Skeletal muscle satellite cell (primary cell): ENCODE data around the genes POTEB and ATP10A.

DNA sequence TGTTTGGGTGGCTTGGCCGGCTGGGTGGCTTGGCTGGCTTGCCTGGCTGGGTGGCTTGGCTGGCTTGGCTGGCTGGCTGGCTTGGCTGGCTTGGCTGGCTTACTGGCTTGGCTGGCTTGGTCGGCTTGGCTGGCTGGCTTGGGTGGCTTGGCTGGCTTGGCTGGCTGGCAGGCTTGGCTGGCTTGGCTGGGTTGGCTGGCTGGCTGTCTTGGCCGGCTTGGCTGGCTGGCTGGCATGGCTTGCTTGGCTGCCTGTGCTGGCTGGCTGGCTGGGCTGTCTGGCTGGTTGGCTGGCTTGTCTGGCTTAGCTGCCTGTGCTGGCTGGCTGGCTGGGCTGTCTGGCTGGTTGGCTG is 438.2 kb downstream of the GOLGA6L6 start:
- CAGE, long polyA plus RNA = no peak

GRCh38 chr15:21877493-21878100 is at the start of gene POTEB:
Gene POTEB (minus strand): TSS chr15:21877735.
- CAGE, long polyA plus RNA = no peak

DNA sequence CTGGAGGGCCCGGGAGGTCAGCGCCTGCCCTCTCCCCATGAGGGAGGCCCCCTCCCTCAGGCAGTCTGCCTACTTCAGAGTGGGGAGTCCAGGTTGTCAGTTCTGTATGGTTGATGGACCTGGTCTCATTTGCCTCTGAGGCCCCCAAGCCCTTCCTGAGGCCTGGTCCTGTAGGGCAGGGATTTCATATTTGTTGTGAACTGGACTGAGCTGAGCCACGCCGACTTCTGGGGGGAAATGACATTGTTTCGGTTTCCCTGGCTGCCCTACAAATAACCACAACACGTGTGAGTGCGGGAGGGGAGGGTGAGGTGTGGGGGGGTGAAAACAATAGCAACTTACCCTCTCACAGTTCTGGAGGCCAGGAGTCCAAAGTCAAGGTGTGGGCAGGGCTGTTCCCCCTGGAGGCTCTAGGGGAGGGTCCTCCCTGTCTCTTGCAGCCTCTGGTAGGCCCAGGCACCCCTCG is 160.3 kb downstream of the OR4N4 start:
- CAGE, long polyA plus RNA = no peak

DNA sequence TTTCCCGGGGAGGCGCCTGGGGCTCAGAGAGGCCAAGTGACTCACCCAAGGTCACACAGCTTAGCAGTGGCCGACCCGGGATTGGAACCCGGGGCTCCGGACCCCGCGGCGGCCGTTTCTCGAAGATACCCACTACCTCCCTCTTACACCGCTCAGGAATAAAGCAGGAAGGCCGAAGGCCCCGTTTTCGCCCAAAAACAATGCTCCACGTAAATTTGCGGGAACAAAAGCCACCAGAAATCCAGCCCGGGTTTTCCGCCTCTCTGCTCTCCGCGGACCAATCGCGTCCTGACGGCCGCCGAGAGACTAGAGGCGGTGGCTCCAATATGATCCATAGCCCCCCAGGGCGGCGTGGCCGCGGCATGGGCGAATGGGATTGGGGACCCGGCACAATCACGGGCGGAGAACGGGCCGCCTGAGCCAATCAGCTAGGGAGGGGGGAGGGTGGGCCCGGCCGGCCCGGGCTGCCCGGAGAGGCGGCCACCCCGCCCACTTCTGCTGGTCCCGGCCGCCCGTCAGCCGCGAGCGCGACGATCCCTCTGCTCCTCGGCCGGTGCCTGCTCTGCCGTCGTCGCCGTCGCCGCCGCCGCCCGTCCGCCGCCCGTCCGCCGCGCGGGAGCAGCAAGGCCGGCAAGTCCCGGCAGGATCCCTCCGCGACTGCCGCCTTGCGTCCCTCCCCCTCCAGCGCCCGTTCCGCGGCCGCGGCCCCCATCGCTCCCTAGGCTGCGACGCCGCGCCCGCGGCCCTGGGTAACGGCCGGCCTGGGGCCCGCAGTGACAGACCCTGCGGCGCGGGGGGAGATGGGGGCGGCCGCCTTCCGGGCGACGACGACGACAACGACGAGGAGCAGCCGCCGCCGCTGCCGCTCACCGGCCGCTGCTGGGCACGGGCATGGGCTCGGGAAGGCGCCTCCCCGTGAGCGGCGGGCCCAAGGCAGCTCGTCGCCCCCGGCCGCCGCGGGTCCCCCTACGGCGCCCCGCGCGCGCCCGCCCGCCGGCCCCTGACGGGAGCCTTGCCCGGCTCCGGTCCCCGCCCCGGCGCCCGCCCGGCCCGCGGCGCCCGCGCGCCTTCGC is 163.2 kb downstream of the OR4N4 start:
- CAGE, long polyA plus RNA = no peak

- CAGE, long polyA plus RNA = no peak
Observed at GRCh38 chr15:22787223-22787900, 918 bp downstream of the NIPA1 start.

DNA sequence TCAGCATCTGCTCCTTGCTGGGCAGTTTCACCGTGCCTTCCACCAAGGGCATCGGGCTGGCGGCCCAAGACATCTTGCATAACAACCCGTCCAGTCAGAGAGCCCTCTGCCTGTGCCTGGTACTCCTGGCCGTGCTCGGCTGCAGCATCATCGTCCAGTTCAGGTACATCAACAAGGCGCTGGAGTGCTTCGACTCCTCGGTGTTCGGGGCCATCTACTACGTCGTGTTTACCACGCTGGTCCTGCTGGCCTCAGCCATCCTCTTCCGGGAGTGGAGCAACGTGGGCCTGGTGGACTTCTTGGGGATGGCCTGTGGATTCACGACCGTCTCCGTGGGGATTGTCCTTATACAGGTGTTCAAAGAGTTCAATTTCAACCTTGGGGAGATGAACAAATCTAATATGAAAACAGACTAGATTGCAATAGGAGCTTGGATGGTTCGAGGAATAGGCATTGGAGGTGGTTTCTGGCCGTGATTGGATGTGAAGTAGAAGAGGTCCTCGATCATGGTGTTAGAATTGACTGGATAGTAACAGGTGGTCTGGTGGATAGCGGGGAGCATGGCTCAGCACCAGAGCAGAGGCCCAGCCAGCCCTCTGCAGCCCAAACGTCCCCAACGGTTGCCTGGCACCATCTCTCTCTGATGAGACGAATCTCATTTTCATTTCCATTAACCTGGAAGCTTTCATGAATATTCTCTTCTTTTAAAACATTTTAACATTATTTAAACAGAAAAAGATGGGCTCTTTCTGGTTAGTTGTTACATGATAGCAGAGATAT is 14.5 kb upstream of the NIPA2 start:
- CAGE, long polyA plus RNA = no peak

DNA sequence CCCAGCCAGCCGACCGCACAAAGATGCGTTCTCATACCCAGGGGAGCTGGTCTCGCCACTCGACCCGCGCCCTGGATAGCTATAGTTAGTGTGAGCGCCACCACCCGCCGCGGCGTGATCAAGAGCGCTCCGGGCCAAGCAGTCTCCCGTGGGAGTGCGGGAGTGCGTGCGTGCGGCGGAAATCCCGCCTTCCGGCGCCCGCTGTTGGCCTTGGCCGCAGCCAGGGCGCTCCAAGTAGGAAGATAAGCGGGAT is 30.7 kb downstream of the GOLGA6L26 start:
- CAGE, long polyA plus RNA = no peak

DNA sequence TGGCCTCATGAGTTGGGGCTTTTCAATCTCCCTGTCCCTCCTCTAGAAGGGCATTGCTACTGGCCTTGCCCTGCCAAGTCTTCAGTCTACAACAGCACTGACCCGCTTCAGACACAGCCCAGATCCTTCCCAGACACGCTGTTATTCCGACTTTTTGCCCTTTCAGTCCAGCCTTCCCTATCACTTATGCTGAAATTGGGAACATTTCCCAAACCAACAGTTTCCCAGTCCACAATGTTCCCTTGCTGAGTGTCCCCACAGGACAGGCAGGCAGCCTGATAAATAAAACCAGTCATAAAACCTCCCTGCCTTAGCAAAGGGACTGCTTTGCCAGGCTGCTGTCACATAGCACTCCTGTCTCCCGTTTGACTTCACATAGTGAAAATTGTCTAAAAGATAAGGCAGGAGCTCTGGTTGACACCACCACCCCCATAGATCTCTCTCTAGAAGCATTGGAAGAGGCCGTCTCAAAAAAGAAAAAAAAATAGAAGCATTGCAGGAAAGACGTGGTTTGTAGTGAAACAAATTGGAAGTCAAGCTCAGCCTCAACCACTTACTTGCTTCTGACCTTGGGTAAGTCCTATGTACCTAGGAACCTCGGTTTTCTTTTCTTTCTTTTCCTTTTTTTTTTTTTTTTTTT is 43.4 kb downstream of the GOLGA6L2 start:
- CAGE, long polyA plus RNA = no peak

DNA sequence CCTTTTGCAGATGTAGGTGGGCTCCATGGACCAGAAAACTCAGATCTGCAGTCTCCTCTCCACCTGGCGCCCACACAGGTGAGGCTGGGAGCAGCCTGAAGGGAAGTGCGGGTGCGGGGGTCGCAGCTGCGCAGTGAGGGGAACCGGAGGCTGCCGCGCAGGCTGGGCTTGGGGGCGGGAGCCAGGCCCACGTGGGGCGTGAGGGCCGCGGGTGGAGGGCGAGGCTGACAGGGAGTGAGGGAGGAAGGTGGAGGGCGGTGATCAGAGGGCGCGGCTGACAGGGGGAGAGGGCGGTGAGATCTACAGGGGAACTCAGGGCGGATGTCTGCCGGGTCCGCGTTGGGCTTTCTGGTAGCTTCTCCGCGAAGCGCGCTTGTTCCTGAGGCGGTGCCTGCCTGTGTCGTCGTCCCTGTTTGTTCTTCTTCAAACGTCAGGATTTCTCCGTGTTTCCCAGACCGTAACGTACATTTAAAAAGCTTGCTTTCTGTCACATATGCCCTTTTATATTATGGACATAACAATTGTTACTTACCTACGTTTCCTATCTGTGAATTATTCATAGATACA is 414.4 kb upstream of the NDN start:
- CAGE, long polyA plus RNA = no peak

- CAGE, long polyA plus RNA = no peak
Observed at GRCh38 chr15:24878219-24878571, 76.6 kb upstream of the SNRPN start.

DNA sequence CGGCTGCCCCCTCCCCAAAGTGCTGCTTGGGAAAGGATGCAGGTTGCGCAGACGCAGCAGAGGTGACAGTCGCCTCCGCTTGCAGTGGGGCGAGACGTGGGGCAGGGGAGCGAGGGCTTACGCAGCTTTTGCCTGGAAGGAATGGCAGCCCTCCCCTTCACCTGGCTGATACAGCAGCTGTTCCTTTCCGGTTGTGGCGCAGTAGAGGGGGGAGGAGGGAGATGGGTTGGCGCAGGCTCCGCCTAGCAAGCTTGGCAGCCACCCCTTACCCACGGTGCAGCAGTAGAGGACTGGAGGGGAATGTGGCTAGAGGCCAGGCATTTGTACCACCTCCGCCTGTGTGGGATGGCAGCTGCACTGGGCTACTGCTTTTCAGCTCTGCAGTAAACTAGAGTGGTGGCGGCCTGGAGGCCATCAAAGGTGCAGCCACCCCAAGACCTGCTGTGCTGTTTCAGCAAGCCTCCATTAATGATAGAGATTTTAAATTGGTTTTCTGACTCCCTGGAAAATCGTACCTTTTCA is 1.8 kb downstream of the SNRPN start:
- CAGE, long polyA plus RNA = no peak

- CAGE, long polyA plus RNA = no peak
Observed at GRCh38 chr15:25070234-25070729, 115.5 kb downstream of the SNRPN start.

GRCh38 chr15:25099254-25099726 is 144.5 kb downstream of the SNRPN start:
- CAGE, long polyA plus RNA = no peak

GRCh38 chr15:25404720-25405278 is 34.0 kb downstream of the UBE3A start:
- CAGE, long polyA plus RNA = no peak

- CAGE, long polyA plus RNA = no peak
Observed at GRCh38 chr15:25423662-25424835, 14.8 kb downstream of the UBE3A start.

DNA sequence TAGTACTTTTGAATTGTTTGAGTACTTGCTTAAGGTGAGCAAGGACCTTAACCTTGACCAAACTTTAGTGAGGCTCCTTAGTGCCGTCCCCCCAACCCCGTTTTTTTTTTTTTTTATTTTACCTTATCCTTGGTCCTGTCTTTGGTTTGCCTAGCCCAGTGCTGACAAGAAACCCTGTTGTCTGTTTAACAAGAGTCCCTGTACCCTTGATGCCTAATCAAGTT is 77.1 kb upstream of the UBE3A start:
- CAGE, long polyA plus RNA = no peak

GRCh38 chr15:25804014-25804942 is 58.8 kb downstream of the ATP10A start:
- CAGE, long polyA plus RNA = no peak

GRCh38 chr15:25830630-25831677 is 32.2 kb downstream of the ATP10A start:
- CAGE, long polyA plus RNA = no peak

GRCh38 chr15:25859535-25860316 is 3.4 kb downstream of the ATP10A start:
- CAGE, long polyA plus RNA = no peak

DNA sequence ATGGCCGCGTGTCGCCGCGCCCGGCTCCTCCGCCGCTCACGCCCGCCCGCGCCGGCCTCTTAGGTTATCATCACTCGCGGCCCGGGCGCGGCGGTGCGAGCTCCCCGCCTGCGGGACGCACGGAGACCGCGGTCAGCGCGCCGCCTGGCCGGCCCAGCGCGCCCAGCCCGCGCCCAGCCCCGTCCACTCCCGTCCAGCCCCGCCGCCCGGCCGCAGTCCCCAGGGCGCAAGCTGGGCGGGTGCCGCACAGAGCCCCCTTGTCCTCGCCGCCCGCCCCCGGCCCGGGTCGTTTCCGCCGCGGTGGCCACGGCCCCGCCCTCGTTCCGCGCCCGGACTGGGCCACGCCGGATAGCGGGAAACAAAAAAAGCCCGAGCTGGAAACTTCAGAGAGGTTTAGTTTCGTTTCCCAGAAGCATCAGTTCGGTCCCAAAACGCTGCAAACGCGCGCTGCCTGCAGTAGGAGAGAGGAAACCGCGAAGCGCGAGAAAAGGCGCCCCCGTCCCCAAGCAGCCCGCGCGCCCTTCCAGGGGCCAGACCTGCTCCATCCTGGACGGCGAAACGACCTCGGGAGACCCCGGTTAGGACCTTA is at the start of gene ATP10A:
ATP10A (minus strand) TSS at position 233 of the 589 bp plus-strand sequence.
- CAGE, long polyA plus RNA = no peak